Colon Carcinoma Metastatic in the Lung (tissue), 2 donors: ENCODE measurements around the genes GGA1 and TRIOBP.

GRCh38 chr22:37008352-37008859, 755 bp upstream of the TEX33 start:
- PRO-cap, 2 experiments: no peak in any of the 2 experiments

- PRO-cap, 2 experiments: no peak in any of the 2 experiments
These were observed 3.3 kb upstream of the TEX33 start for GRCh38 chr22:37010770-37011469.

GRCh38 chr22:37012009-37012784, 4.5 kb upstream of the TEX33 start:
- PRO-cap, 2 experiments: no peak in any of the 2 experiments

- PRO-cap, 2 experiments: no peak in any of the 2 experiments
These were observed 10.8 kb downstream of the MPST start for GRCh38 chr22:37030271-37030913.

- PRO-cap, 2 experiments: peak in 2 of 2 experiments; most common plus-strand start chr22:37033115 (in 1); most common minus-strand start chr22:37032804 (in 2)
These were observed 13.2 kb downstream of the MPST start for GRCh38 chr22:37032401-37033468.

DNA sequence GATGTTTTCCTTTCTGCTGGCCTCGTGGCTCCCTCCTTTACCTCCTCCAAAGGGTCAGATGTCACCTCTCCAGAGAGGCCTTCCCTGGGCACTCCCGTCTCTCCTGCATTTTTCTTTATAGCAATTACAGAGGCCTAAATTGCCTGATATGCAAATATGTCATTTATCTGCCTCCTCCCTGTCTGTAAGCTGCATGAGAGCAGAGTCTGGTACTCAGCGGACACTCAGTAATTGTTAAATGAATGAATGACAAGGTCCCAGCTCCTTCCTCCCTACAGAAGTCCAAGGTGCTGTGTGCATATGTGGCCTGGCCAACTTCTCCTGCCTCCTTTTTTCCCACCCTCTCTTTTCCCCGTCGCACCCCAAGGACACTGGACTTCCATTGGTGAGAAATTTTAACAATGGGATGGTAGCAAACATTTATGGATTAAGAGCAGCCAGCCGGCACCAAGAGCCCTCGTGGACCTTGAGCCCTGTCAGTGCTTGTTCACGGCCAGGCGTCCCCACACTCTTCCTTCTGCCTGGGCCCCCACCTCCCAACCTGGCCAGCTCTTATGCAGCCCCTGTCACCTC, 1.7 kb downstream of the TMPRSS6 start:
- PRO-cap, 2 experiments: no peak in any of the 2 experiments

DNA sequence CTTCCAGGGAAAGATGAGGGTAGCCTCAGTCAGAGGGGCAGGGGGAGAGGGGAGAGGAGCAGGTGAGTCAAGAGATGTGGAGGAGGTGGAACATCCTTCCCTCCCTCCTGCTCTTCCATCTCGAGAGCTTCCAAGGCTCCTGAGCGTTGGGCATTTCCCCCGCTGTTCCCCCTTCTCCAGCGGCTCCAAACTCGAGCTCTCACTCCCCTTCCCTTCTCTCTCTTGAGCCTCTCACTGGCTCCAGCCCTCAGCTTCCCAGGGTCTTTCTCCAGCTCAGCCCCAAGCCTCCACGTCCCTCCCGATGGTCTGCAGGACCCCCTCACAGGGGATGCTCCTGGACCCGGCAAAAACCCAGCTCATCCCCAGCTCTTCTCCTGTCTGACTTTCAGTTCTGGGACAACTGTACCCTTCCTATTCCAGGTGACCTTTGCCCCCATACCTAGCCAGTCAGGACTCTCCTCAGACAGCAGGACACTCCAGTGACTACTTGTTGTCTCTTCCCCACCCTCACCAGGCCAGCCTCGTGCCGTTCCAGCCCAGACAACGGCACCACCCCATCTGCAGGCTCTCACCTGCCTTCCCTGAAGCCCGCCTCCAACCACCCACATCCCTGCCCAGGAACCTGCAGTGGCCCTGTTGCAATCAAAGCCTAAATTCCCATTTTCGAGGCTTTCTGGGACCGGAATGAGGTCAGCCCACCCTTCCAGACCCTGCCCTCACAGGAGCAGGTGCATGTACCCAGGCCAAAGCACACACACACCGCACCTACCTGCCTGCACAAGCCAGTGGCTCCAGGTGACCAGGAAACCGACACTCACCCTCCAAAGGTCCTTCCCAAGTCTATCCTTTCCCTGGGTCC, 3.8 kb downstream of the IL2RB start:
- PRO-cap, 2 experiments: no peak in any of the 2 experiments

GRCh38 chr22:37229930-37230450, 14.1 kb downstream of the RAC2 start:
- PRO-cap, 2 experiments: peak in 1 of 2 experiments; most common minus-strand start chr22:37230186 (in 1)

DNA sequence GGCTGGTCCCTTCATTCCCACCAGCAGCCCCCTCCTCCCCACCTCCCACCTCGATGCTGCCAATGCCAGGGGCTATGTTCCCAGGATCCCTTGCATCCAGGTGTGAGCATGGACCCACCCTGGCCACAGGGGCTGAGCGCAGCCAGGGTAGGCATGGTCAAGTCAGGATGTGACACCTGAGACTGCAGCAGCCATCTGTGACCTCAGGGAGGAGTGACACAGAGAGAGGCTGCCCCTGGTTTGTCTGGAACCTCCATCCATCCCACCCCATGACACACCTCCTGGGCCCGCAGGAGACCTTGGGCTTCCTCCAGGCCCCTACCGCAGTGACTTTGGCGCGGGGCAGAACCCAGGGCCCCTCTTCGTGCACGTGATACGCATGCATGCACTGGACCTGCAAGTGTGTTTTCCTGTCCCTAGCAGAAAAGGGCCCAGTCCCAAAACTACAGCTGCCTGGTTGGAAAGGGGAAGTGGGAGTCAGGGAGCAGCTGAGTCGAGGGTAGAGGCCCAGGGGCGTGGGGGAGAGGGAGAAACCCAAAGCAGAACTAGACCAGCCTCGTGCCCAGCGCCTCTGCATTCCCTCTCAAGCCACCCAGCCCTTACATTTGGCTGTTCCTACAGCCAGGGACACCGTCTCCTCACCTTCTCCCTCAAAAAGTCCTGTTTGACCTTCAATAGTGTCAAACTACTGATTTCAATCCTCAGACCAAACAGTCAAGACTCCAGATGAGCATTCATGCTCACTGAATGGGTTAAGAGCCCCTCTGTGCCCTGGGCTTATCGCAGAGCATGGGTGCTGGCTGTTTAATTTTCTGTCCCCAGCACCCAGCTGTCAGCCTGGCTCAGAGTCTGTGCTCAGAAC, 7.8 kb upstream of the CYTH4 start:
- PRO-cap, 2 experiments: no peak in any of the 2 experiments

- PRO-cap, 2 experiments: no peak in any of the 2 experiments
These were observed 7.5 kb downstream of the CYTH4 start for GRCh38 chr22:37289876-37290194.

DNA sequence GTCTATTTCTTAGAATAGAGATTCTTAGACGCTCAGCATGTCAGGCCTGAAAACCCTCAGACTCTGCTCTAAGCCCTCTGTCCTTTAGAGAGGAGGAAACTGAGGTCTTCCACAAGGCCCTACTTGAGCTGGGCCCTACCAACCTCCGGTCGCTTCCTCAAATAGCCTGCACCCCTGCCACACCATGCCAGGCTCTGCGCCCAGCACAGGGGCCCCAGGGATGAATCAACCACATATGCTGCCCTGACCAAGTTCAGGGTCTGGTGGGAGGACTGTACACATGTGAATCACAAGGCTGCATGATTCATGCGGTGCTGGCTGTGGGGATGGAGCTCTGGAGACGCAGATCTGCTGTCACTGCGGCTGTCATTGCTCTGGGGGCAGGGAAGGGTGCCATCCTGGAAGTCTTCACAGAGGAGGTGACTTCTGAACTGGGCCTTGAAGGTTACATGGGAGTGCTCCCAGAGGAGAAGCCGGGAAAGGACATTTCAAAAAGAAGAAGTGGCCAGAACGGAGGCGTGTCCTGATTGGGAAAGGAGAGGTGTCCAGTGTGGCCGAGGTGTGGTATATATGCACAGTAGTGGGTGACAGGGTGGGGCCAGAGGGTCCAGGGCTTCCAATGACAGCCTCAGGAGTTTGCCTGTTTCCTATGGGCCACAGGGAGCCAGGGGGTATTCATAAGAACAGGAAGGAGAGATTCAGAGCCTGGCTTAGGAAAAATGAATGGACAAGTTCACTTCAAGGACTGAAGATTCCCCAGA, 21.6 kb downstream of the CYTH4 start:
- PRO-cap, 2 experiments: no peak in any of the 2 experiments

- PRO-cap, 2 experiments: no peak in any of the 2 experiments
These were observed 36.6 kb downstream of the CYTH4 start for GRCh38 chr22:37318861-37319440.

- PRO-cap, 2 experiments: no peak in any of the 2 experiments
These were observed 3.2 kb downstream of the CARD10 start for GRCh38 chr22:37515903-37516531.

DNA sequence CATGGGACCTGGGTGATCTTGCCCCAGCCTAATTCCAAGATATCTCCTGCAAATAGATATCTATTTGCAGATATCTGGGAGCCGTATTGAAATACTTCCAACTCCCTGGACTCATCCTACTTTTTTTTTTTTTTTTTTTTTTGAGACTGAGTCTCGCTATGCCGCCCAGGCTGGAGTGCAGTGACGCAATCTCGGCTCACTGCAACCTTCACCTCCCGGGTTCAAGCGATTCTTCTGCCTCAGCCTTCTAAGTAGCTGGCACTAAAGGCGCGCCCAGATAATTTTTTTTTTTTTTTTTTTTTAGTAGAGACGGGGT, 1.2 kb upstream of the GGA1 start:
- PRO-cap, 2 experiments: no peak in any of the 2 experiments

- PRO-cap, 2 experiments: peak in 2 of 2 experiments; most common plus-strand start chr22:37608510 (in 1); most common minus-strand start chr22:37608447 (in 2)
These were observed at the start of gene GGA1 for GRCh38 chr22:37608062-37609120. TSS of gene GGA1 (plus strand) at chr22:37608834.

DNA sequence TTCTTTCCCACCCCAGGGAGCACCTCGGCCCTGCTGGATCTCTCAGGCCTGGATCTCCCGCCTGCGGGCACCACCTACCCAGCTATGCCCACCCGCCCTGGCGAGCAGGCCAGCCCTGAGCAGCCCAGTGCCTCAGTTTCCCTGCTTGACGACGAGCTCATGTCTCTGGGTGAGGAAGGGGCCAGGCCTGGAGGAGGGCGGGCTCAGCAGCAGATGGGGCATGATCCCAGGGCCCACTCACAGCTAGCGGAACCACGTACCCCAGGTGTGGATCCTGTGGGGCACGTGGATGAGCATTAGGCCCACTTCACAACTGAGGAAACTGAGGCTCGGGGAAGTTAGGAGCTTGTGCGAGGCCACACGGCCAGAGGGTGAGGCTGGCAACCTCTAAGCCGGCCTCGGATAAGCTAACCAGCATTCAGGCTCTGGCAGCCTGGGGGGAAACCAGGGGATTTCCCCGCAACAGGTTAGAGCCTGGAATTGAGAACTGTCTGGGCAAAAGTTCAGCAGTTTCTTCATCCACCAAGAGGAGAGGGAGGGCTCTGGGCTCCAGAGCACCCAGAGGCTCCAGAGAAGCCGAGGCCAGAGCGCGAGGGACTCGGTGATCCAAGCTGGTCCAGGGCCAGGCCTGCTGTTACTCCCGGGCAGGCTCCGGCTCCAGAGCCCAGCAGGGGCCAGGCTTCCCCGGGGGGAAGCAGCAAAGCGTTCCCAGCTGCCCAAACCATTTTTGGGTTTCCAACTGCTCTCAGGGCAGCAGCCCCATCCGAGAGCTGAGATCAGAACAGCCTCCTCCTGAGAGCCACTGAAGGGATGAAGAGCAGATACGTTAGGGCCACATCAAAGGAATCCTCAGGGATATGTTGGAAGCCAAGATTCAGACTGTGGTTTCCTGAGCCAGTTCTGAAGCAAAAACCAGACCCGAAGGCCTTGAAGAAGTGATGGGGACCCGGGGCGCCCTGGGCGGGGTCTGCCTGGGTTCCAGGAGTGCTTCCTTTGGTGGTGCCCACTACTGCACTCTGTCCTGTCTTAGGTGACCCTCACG, 13.4 kb upstream of the SH3BP1 start:
- PRO-cap, 2 experiments: no peak in any of the 2 experiments

GRCh38 chr22:37633558-37634416, 5.7 kb upstream of the SH3BP1 start:
- PRO-cap, 2 experiments: no peak in any of the 2 experiments

GRCh38 chr22:37642478-37643113, 3.1 kb downstream of the SH3BP1 start:
- PRO-cap, 2 experiments: no peak in any of the 2 experiments

DNA sequence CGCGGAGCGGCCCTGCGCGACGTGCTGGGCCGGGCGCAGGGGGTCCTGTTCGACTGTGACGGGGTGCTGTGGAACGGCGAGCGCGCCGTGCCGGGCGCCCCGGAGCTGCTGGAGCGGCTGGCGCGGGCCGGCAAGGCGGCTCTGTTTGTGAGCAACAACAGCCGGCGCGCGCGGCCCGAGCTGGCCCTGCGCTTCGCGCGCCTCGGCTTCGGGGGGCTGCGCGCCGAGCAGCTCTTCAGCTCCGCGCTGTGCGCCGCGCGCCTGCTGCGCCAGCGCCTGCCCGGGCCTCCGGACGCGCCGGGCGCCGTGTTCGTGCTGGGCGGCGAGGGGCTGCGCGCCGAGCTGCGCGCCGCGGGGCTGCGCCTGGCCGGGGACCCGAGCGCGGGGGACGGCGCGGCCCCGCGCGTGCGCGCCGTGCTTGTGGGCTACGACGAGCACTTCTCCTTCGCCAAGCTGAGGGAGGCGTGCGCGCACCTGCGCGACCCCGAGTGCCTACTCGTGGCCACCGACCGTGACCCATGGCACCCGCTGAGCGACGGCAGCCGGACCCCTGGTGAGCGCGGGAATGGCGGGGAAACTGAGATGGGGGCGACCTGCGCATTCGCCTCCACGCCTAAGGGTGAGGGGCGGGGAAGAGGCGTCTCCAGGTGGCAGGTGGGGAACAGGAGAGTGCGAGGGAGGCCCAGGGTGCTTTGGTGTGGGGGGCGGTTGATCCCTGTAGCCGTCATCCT, 446 bp downstream of the PDXP start:
- PRO-cap, 2 experiments: no peak in any of the 2 experiments

- PRO-cap, 2 experiments: no peak in any of the 2 experiments
These were observed at the start of gene TRIOBP for GRCh38 chr22:37696403-37697335. TSS of gene TRIOBP (plus strand) at chr22:37697048.